Heart right ventricle (tissue), 2 donors: ENCODE data around the gene HUS1B.

DNA sequence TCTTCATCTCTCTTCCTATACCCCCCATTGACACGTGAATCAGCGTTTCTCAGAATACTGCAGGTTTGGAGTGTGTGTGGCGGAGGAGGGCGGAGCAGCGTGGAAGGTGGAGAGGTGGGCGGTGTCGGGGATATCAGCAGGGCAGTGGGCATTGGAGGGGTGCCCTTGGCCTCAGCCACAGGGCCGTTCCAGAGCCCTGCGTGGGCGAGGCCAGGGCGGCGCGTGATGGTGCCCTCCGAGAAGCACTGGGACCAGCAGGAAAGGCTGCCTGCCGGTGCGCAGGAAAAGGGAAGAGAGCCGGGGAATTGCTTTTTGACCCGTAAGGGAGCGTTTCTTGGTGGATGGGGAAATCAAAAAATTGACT is 82.8 kb upstream of the DUSP22 start:
- PRO-cap, 2 experiments = no peak in any of the 2 experiments

DNA sequence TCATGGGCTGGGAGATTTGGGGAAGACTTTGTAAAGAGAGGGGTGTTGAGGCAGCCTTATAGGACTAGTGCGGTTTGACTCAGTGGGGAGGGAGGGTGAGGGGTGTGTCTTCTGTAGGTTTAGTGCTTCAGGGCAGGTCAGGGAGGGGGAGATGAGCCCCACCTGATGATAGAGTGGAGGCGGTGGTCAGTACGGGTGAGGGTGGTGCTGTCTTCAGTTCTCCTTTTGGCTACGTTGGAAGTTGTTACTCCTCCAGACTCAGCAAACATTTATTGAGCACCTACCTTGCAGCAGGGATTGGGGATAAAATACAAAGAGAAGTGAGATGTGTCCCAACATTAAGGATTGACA is 28.3 kb downstream of the DUSP22 start:
- PRO-cap, 2 experiments = no peak in any of the 2 experiments

- PRO-cap, 2 experiments = no peak in any of the 2 experiments
Observed at GRCh38 chr6:387218-387937, 4.2 kb upstream of the IRF4 start.

GRCh38 chr6:411443-411776 is 19.9 kb downstream of the IRF4 start:
- PRO-cap, 2 experiments = no peak in any of the 2 experiments

GRCh38 chr6:591064-591816 is 65.7 kb downstream of the HUS1B start:
- PRO-cap, 2 experiments = no peak in any of the 2 experiments

DNA sequence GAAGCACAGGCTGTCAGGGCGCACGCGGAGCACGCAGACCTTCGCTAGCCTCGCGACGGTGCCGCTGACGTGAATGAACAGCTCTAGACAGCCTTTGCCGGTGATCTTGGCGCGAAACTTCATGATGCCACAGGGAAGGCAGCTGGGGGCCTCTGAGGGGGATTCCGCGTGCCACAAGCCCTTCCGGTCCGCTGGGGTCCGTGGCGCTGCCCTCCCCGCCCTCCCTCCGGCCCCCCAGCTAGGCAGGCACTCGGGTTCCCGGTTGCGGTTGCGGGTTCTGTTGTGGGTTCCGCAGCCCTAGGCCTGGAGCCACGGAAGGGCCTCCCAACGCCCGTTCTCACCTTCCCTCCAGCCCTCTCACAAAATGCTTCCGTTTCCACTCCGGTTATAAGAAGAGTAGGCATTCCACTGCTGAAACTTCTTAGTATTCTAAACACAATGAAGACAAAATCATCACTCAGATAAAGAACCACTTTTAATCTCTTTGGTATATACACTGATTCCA is at the start of gene HUS1B:
Gene HUS1B, minus strand, starts transcription at position 279 of the 505 bp plus-strand sequence.
- PRO-cap, 2 experiments = no peak in any of the 2 experiments

GRCh38 chr6:1287066-1287691 is 24.7 kb upstream of the FOXQ1 start:
- PRO-cap, 2 experiments = no peak in any of the 2 experiments

- PRO-cap, 2 experiments = no peak in any of the 2 experiments
Observed at GRCh38 chr6:1310110-1311353, 1.4 kb upstream of the FOXQ1 start.

- PRO-cap, 2 experiments = no peak in any of the 2 experiments
Observed at GRCh38 chr6:1390449-1390814, 1.1 kb downstream of the FOXF2 start.

- PRO-cap, 2 experiments = peak in 1 of 2 experiments; most common plus-strand start chr6:1575533 (in 1); most common minus-strand start chr6:1575391 (in 1)
Observed at GRCh38 chr6:1575104-1576169, 34.3 kb upstream of the FOXC1 start.

DNA sequence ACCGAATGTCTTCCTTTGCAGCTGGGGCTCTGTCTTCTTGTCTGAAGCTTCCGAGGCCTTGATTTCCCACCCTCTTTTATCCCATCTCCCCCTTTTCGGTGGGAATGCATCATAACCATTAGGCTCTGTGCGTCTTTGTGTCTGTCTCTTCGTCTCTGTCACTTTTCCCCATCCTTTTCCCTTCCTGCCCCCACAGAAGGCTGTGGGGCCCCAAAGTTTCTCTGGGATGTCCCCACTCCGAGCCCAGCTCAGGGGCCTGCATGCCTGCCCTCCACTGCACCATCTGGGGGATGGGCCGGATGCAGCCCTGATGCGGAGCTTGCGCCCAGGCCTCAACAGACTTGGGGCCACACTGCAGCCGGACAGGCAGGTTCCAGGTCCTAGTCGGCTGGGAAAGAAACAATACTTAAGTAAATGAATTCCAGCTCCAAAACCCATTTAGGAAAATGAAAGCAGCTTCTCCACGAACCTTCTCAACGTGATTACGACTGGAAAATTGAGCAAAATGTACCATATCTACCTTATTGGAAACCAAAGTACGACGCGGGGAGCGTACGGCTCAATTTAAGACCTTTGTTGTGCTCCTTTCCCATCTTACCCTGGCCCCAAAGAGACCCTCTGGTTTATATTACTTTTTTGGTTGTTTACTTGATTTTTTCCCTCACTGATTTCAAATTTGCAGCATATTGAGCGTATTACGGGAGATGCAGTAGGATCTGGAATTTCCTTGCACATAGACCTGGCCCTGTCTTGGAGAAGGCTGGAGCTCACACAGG is 7.8 kb downstream of the FOXC1 start:
- PRO-cap, 2 experiments = no peak in any of the 2 experiments

DNA sequence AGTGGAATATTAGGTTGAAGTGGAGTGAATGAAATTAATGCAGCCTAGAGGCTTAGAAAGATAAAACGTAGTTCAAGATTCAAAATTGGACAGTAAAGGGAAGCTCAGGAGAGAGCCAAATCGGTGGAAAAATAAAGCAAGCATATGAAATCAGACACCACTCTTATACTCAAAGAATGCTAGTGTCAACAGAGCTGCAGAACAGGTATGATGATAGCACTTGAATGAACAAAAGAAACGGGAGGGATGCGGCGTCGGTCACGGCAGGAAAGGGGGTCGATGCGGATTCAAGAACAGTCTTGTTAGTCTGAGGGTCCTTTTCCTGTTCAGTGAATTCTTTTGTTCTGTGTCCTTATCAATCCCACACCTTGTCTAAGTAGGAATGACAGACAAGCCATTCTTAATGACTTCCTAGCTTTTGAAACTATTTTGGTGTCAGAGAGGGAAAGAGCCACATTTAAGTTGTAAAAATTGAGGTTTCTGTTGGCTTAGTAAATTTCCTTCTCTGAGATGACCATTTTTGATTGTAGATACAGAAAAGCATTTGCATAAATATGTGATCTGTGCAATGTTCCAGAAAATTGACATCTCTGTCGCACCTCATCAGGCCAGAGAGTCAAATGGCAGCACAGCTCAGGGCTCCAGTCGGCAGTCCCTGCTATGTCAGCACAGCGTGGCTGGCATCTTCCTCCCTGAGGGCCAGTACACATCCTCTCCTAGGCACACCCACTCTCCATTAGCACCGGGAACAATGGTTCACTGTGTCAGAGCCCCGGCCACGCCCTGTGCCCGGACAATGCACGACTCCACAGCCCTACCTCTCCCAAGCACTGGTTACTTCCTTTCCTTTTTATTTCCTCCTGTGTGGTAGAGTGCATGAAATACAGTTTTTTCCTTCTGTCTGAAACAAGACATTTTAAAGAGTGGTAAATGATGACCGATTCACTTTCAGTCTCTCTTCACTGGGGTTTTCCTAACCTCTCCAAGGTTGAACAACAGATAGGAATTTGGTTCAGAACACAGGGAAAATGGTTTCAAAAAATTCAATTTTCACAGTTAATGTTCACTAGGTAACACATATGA is 114.7 kb downstream of the FOXC1 start:
- PRO-cap, 2 experiments = no peak in any of the 2 experiments

GRCh38 chr6:1778585-1778995 is 168.9 kb downstream of the FOXC1 start:
- PRO-cap, 2 experiments = no peak in any of the 2 experiments

GRCh38 chr6:1798846-1799565 is 189.3 kb downstream of the FOXC1 start:
- PRO-cap, 2 experiments = no peak in any of the 2 experiments

- PRO-cap, 2 experiments = no peak in any of the 2 experiments
Observed at GRCh38 chr6:1977685-1978140, 267.7 kb downstream of the GMDS start.

- PRO-cap, 2 experiments = peak in 1 of 2 experiments; most common minus-strand start chr6:2630479 (in 1)
Observed at GRCh38 chr6:2630235-2630809, 120.4 kb downstream of the MYLK4 start.

GRCh38 chr6:2732637-2733103 is 18.1 kb downstream of the MYLK4 start:
- PRO-cap, 2 experiments = peak in 1 of 2 experiments; most common minus-strand start chr6:2732809 (in 1)

- PRO-cap, 2 experiments = no peak in any of the 2 experiments
Observed at GRCh38 chr6:2931845-2932577, 28.9 kb upstream of the SERPINB9 start.

- PRO-cap, 2 experiments = no peak in any of the 2 experiments
Observed at GRCh38 chr6:2963655-2964428, 7.5 kb downstream of the SERPINB6 start.

DNA sequence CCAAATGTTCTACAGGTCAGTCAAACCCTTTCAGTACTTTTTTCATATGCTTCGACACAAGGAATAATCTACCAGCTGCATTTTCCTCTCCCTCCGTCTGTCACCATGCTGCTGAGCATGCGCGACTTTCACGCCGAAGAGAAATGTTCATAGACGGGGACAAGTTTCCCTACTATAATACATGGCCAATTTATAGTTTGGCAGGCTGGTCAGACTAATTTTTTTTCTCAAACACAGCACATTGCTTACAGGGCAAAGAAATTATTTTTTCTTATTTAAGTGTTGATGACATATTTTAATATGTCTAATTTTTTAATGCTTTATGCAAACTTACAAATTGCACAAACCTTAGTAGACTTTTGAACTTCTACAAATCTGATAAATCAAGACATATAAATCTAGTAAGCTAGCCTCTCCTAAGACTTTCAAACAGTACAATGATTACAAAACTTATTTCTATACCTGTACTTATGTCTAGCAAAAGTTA is 6.1 kb downstream of the SERPINB6 start:
- PRO-cap, 2 experiments = no peak in any of the 2 experiments